ENCODE data around the genes SMIM24 and RAX2.

GRCh38 chr19:3411343-3412360 lies 45.3 kb downstream of the NFIC start:
- PRO-cap: no peak

DNA sequence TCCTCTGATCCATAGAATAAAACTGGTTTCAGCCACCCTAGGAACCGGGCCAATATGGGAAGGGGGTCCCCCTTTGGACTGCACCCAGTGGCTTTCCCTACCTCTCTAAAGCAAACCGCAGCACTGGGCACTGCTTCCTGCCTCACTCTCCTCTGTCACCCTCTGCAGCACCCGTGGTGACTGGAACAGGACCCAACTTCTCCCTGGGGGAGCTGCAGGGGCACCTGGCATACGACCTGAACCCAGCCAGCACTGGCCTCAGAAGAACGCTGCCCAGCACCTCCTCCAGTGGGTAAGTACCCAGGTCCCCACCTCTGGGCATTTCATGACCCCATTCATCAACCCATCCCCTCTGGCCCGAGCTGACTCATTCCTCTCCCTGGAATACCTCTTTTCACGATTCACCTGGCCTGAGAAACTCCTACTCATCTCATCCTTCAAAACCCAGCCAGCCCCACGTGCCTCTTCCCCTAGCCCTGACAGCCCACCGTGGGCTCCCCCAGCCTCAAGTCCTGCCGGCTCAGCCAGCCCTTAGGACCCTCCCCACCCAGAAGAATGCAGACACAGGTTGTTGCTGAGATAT lies 46.1 kb downstream of the SMIM24 start:
- PRO-cap: no peak

GRCh38 chr19:3479630-3480349 lies 535 bp downstream of the SMIM24 start:
- PRO-cap: no peak

- PRO-cap: no peak
These were observed at the start of gene SMIM24 for GRCh38 chr19:3480368-3481305. SMIM24 (minus strand) TSS chr19:3480525.

- PRO-cap: no peak
These were observed 2.6 kb upstream of the TEKTIP1 start for GRCh38 chr19:3536097-3537046.

- PRO-cap: no peak
These were observed 1.1 kb downstream of the HMG20B start for GRCh38 chr19:3573451-3574704.

- PRO-cap: no peak
These were observed 3.4 kb downstream of the HMG20B start for GRCh38 chr19:3575968-3576692.

DNA sequence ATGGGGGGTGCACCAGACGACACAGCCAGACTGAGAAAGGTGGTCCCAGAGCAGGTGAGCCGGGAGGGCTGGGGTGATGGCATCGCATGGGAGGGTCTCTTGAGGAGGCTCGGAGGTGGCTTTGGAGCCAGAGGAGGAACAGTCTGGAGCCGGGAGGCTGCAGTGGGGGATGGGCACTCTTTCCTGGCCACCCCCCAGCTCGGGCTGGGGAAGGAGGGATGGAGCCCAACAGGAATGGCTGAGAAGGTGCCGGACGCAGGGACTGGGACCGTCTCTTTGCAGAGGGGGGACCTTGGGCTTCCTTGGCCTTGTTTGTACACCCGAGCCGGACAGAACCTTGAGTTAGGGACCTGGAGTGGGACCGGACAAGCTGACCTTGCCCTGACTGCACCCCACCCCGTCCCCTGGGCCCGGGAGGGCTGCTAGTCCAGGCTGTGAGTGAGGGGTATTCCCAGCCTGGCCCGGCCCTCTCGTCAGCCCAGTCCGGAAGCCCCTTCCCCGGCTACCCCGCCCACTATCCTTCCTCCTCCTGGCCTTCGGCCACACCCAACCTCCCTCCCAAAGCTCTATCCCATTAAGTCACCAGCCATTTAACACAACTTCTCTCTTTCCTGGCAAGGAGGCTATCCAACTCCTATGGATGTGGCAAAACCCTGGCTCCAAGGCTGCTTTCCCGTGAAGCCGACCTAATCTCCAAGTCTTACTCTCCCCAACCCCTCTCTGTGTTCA lies 845 bp upstream of the TBXA2R start:
- PRO-cap: no peak

GRCh38 chr19:3612849-3613301 lies 6.2 kb upstream of the TBXA2R start:
- PRO-cap: no peak

GRCh38 chr19:3623634-3624216 lies 2.9 kb downstream of the CACTIN start:
- PRO-cap: no peak

- PRO-cap: no peak
These were observed 475 bp downstream of the CACTIN start for GRCh38 chr19:3626068-3626562.

- PRO-cap: no peak
These were observed 32.0 kb downstream of the PIP5K1C start for GRCh38 chr19:3668168-3668698.

- PRO-cap: no peak
These were observed 31.2 kb downstream of the PIP5K1C start for GRCh38 chr19:3668803-3669724.

DNA sequence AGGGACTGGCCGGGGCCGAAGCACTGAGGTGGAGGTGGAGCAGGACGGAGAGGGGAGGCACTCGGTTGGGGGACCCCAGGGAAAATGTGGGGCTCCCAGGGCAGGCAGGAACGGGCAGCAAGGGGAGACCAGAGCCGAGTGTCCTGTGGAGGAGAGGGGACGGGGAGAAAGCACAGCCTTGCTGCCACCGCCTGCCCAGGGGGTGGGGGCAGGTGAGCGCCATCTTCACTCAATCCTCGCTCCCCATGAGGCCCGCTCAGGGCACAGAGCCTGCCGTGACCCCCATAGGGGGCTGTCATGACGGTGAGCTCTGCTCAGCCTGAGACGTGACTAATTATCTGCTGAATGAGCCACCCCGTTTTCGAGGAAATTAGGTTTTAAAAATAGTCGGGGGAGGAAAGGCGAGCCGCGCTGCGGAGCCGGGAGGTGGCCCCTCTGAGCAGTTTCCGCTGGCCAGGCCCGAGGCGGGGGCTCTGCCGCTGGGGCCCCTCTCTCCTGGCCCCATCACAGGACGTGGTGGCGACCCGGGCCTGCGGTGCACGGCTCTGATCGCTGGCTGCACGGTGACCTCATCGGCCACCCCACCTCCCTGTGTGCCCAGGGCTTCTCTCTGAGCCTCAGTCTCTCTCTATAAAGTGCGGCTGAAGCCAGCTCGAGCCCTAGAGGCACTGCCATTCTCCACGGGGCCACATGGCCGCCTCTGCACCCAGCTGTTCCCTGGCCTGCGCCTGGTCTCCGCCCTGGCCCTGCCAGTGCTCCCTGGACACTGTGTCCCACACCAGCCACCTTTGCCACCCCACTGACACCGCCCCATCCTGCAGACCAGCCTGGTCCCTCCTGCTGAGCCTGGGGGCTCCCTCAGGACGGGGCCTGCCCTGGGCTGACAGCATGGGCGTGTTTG lies 28.5 kb downstream of the PIP5K1C start:
- PRO-cap: bidirectional peak, plus-strand start at position 295 of the sequence, minus-strand start at position 247 of the sequence

- PRO-cap: bidirectional peak, plus-strand start at chr19:3687895, minus-strand start at chr19:3687836
These were observed 12.6 kb downstream of the PIP5K1C start for GRCh38 chr19:3687529-3688241.

- PRO-cap: no peak
These were observed at the start of gene RAX2 for GRCh38 chr19:3772108-3772355. RAX2 (minus strand) TSS chr19:3772228.

DNA sequence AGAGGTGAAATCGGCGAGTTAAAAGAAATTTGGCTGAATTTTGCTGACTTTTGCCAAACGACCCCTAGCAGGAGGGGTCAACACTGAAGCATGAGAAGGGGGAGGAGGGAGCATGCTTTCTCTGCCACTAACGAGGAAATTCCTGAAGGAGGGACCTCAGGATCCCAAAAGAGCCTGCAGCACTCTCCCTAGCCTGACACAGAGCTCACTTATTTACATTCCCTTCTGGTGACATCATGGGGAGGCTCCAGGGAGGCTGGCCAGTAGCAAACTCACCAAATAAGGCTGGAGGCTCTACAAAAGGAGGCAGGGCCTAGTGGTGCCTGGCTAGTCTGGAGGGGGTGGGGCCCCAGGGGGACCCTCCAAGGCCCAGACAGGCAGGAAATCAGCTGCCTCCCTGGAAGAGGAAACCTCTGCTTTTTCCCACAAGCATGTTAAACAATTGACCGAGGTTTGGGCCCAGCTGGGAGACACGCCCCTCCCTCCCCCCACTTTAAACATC lies 2.3 kb downstream of the DAPK3 start:
- PRO-cap: no peak

- PRO-cap: no peak
These were observed 7.4 kb downstream of the PIAS4 start for GRCh38 chr19:4014606-4015709.

- PRO-cap: no peak
These were observed 14.6 kb downstream of the ZBTB7A start for GRCh38 chr19:4052061-4052593.

DNA sequence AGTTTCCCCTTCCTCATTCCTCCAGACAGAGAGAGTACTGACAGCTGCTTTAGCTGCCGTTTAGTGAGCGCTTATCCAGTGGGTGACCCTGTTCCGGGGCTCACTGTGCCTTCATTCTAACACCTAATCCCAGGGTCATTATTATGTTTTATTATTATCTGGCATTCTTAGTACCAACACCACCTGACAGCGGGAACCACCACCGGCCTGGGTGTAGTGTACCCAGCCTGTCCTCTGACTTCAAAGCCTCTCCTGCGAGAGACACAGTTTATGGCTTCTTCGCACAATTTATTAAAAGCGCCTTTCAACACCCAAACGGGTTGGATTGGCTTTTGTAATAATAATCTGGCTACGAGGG lies 1.3 kb upstream of the ZBTB7A start:
- PRO-cap: no peak

Measured in natural killer cell (primary cell).